Suprapubic skin (tissue), 4 donors: ENCODE data around the gene INPP1.

DNA sequence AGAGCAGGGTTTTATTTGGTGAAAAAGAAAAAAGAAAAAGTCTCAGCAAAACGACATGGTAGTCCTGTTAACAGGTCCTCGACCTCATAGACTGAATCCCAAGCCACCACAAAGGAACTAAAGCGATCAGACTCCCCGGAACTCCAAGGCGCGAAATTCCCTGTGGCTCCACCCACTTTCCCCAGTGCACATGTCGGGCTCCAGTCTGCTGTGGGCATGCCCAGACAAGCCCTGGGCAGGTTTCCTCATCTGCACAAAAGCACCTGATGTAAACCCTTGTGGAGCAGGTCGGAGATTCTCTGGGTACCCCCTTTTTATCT is 170.7 kb upstream of the FSIP2 start:
- PRO-cap = no peak
- RAMPAGE, long total RNA, 4 experiments = no peak in any of the 4 experiments

GRCh38 chr2:186149916-186151177 is 335.7 kb upstream of the ZC3H15 start:
- PRO-cap = no peak
- RAMPAGE, long total RNA, 4 experiments = no peak in any of the 4 experiments

DNA sequence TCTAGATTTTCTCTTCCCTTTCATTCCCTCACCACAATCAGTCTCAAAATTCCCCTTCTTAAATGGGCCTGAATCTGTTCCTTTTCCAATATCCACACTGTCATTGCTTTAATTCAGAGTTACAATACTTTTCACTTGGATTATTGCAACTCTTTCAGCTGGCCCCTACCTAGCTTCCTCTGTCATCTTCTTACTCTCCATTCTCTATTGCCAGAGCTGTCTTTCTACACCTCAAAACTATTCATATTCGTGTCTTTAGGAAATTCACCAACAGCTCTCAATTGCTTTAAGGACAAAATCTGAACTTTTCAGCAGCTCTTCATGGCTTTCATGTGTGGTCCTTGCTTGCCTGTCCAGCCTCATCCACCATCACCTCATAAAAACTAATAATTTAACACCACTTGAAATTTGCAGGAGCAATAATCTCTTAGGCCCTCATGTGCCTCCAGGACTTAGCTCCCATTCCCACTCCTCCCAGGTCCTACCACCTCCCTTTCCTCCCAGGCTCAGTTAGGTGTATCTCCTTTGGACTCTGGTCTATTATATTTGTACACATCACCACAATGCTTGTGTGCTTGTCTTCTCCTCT is 182.2 kb upstream of the ZC3H15 start:
- PRO-cap = no peak
- RAMPAGE, long total RNA, 4 experiments = start-site peak on the minus strand in 1 of 4 experiments, centred at positions 239 to 409 of the sequence, 6 reads per replicate

GRCh38 chr2:186544218-186544915 is 45.5 kb upstream of the ITGAV start:
- PRO-cap = no peak
- RAMPAGE, long total RNA, 4 experiments = no peak in any of the 4 experiments

GRCh38 chr2:186605064-186605570 is 15.3 kb downstream of the ITGAV start:
- PRO-cap = no peak
- RAMPAGE, long total RNA, 4 experiments = no peak in any of the 4 experiments

GRCh38 chr2:186625329-186625890 is 35.6 kb downstream of the ITGAV start:
- PRO-cap = no peak
- RAMPAGE, long total RNA, 4 experiments = start-site peak on the plus strand in 1 of 4 experiments, at chr2:186625483-186625582 at its widest, 21 reads per replicate

GRCh38 chr2:186669639-186670126 is 24.2 kb upstream of the FAM171B start:
- PRO-cap = no peak
- RAMPAGE, long total RNA, 4 experiments = start-site peak on the plus strand in 1 of 4 experiments, at chr2:186669775-186669814 at its widest, 37 reads per replicate

GRCh38 chr2:186676603-186677164 is 17.2 kb upstream of the FAM171B start:
- PRO-cap = no peak
- RAMPAGE, long total RNA, 4 experiments = no peak in any of the 4 experiments

GRCh38 chr2:186678452-186679103 is 15.3 kb upstream of the FAM171B start:
- PRO-cap = no peak
- RAMPAGE, long total RNA, 4 experiments = no peak in any of the 4 experiments

DNA sequence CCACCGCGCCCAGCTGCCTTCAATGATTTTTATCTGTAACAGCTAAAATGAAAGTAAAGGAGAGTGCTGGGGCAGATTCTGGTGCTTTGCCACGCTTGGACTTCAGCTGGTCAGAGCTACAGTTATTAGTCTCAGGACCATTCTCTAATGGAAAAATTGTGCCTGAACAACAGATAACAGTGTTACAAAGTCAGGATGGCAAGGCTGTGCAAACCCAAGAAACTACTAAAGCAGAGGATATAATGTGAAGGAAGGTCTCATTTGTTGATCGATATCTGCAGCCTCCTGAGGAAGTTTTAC is 102.7 kb upstream of the ZSWIM2 start:
- PRO-cap = no peak
- RAMPAGE, long total RNA, 4 experiments = no peak in any of the 4 experiments

GRCh38 chr2:187403600-187404004 is 44.5 kb downstream of the CALCRL start:
- PRO-cap = no peak
- RAMPAGE, long total RNA, 4 experiments = no peak in any of the 4 experiments

DNA sequence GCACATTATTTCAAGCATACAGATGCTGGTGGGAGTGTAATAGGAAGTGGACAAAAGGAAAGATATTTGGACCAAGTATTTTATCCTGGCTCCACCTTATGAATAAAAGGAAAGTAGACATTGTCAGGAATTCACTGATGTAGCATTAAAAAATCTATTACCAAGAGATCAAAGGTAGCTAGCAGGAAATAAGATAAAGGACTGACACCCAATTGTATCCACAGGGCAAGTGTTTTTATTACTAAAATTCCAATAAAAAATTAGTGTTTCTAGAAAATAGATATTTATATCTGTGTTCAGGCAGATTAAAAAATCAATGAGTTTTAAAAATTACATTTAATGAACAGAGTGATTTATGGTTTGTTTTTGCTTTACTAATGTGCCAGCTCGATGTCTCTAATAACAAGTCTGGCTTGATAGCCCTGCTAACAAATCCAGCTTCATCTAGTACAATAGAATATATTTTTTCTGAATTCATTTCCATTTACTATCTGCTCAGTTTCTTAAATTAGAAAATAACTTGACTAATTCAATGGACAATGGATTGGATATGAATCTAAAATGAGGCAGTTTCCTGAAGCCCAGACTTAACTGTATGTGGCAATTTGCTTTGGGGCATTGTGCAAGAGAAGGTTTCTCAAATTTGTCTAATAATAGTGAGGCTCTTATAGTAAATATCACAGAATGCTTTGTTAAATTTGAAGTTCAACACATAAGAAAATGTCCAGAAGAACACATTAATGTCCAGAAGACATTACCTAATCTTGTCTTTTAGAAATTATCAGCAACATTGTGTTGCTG is 25.9 kb downstream of the CALCRL start:
- PRO-cap = no peak
- RAMPAGE, long total RNA, 4 experiments = no peak in any of the 4 experiments

DNA sequence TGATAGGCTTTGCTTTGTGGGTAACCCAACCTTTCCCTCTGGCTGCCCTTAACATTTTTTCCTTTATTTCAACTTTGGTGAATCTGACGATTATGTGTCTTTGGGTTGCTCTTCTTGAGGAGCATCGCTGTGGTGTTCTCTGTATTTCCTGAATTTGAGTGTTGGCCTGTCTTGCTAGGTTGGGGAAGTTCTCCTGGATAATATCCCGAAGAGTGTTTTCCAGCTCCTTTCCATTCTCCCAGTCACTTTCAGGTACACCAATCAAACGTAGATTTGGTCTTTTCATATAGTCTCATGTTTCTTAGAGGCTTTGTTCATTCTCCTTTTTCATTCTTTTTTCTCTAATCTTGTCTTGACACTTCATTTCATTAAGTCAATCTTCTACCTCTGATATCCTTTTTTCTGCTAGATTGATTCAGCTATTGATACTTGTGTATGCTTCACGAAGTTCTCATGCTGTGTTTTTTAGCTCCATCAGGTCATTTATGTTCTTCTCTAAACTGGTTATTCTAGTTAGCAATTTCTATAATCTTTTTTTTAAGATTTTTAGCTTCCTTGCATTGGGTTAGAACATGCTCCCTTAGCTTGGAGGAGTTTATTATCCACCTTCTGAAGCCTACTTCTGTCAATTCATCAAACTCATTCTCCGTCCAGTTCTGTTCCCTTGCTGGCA is 35.6 kb downstream of the TFPI start:
- PRO-cap = no peak
- RAMPAGE, long total RNA, 4 experiments = no peak in any of the 4 experiments

DNA sequence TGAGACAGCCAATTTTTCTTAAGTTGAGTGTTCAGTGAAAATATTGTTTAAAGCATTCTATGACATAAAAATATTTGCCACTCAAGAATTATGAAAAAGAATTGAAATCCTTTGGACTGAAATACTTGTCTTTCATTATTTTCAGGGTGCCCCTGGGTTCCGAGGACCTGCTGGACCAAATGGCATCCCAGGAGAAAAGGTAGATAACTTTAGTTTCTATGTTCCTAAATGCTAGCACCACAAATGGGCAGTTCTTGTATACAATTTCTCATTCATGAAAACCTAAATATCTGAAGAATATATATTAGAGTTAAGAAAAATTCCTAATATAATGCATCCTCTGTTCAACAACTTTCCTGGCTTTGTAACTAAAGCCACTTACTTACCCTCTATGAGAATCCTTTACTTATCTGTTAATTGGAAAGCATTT is 20.7 kb downstream of the COL3A1 start:
- PRO-cap = no peak
- RAMPAGE, long total RNA, 4 experiments = no peak in any of the 4 experiments

GRCh38 chr2:189160481-189161099 is 19.0 kb downstream of the COL5A2 start:
- PRO-cap = no peak
- RAMPAGE, long total RNA, 4 experiments = no peak in any of the 4 experiments

GRCh38 chr2:189575090-189575570 is 5.5 kb downstream of the SLC40A1 start:
- PRO-cap = no peak
- RAMPAGE, long total RNA, 4 experiments = no peak in any of the 4 experiments

- PRO-cap = no peak
- RAMPAGE, long total RNA, 4 experiments = no peak in any of the 4 experiments
These were observed 698 bp downstream of the ASDURF start for GRCh38 chr2:189661916-189662397.

GRCh38 chr2:190185208-190185866 is 4.7 kb downstream of the C2orf88 start:
- PRO-cap = no peak
- RAMPAGE, long total RNA, 4 experiments = no peak in any of the 4 experiments

DNA sequence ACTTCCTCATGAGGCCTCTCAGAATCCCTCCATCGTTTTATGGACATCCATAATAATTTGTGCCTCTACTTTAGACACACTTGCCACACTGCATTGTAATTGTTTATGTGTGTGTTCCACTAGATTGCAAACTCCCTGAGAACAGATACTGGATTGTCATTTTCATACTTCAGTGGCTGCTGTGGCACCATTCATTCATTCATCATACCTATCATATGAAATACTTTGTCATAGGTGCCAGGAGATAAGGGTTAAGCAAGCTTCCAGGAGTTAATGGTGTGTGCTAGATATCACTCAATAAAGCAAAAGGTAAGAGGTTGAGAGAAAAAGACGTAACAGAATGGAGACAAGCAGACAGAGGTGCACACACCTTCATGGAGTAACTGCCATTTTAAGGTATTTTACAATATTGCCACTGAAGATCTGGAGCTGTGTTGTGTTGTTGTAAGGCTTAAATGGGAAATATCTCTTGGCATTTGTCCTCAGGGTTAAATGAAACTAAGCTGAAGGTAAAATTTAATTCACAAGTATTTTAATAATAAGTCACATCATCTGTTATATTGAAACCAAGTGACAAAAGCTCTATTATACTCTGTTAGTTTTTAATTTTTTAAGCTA is 55.2 kb downstream of the C2orf88 start:
- PRO-cap = no peak
- RAMPAGE, long total RNA, 4 experiments = no peak in any of the 4 experiments

GRCh38 chr2:190343374-190344203 is at the start of gene INPP1:
TSS of gene INPP1 (plus strand) at chr2:190343589.
- PRO-cap = bidirectional peak, plus-strand start at chr2:190343604, minus-strand start at chr2:190343455; bidirectional peak, plus-strand start at chr2:190344019, minus-strand start at chr2:190343819
- RAMPAGE, long total RNA, 4 experiments = start-site peak on the plus strand in 2 of 4 experiments, at chr2:190343888-190343931 at its widest, 24 to 89 reads per replicate